Bronchial lymph node (tissue), 1 donor: Measurements from ENCODE around the gene ELK4.

DNA sequence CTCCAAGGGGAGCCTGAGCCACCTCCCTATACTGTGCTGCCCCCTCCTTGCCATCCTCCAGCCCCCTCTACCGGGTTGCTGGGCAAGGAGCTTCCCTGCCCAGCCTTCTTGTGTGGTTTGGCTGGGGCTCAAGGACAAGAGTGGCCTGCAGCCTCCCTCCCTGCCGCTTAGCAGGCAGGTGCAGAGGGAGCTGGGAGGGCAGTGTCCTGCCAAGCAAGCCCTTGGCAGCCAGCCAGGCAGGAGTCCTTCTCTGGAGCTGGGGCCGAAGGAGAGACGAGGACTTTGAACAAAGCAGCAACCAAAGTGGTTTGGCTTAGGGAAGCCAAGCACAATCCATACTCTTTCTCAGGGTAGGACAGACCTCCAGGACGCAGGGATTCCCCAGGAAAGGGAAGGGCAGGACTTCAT, 4.0 kb downstream of the NUAK2 start:
- PRO-cap = no peak

- PRO-cap = no peak
Measured at GRCh38 chr1:205324525-205325282, 3.2 kb upstream of the NUAK2 start.

GRCh38 chr1:205438409-205439202, 16.8 kb upstream of the LEMD1 start:
- PRO-cap = no peak

- PRO-cap = bidirectional peak, plus-strand start at chr1:205441290, minus-strand start at chr1:205440948
Measured at GRCh38 chr1:205440514-205441610, 15.0 kb downstream of the BLACAT1 start.

GRCh38 chr1:205449745-205451108, 5.6 kb downstream of the BLACAT1 start:
- PRO-cap = no peak

DNA sequence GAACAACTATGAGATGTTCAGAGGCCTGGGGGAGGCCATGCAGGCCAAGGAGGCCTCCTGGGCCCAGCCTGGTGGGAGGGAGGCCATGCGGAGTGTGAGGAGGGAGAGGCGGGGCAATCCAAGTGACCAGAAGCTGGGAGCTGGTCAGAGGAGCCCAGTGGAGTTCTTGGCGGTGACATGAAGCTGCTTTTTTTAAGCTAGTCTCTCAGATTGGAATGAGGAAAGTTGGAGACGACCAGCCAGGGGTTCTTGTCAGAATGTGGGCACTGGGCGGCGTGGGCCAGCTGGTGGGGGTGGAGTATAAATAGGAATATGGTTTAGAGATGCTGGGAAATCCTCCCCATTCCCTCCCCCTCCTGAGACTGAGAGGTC, 8.0 kb downstream of the CDK18 start:
- PRO-cap = unidirectional peak, plus-strand start at position 157 of the sequence

- PRO-cap = no peak
Measured at GRCh38 chr1:205565689-205566318, 3.0 kb upstream of the MFSD4A start.

GRCh38 chr1:205600028-205600678, 31.3 kb downstream of the MFSD4A start:
- PRO-cap = no peak

DNA sequence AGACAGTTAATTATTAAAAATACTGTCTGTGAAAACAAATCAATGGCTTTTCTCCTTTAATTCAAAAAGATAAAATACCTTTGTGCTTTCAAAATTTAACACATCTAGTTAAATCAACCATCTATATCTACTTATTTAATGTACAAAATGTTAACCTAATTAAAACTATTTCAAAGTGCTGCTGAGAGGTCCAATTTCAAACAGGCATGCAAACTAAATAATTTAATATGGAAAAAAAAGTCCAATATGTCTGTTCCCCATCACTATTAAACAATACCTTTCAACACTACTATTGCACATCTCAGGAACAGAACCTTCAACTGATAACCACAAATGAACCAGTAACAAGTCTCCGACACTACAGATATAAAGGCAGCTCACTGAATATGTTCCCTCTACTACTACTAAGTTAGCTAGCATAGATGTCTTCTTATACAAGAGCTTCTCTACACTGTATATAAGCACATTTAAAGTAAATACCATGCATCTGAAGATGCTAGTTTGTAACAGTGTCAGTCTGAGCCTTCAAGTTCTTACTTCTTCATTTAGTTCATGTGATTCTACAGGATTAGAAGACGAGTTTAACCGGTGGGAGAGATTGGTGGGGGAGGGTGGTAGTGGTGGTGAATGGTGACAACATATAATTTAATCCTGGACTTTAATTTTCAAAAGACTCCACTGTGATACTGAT, 17.4 kb downstream of the ELK4 start:
- PRO-cap = no peak

GRCh38 chr1:205619510-205619709, 12.4 kb downstream of the ELK4 start:
- PRO-cap = no peak

GRCh38 chr1:205631943-205632128, at the start of gene ELK4:
Gene ELK4 (minus strand): TSS chr1:205632011.
- PRO-cap = bidirectional peak, plus-strand start at chr1:205632081, minus-strand start at chr1:205631972

GRCh38 chr1:205672952-205673622, 7.2 kb downstream of the SLC45A3 start:
- PRO-cap = no peak

DNA sequence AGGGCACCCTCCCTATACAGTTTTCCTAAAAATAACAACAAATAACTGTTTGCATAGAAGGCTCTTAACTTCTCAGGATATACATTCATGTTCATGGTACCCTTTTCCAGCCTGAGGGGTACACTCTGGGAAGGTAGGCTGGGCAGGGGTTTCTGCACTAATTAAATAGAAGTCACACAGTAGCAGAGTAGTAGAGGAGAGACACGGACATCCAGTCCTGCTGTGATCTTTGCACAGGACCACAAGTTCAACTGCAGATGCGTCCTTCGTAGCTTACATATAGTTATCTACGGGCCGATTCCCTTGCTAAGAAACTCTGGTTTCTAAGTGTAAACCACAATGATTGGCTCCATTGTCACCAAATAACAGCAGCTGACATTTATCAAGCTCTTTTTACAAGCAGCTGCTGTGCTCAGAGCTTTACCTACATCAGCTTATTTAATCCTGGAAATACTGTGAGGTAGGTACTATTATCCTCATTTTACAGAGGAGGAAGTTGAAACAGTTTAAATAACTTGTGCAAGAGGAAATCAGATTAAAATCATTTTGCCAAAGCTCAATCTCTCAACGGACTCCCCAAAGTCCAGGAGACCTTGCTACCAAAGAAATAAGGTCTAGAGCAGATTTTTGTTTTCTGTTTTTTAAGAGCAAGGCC, 3.1 kb downstream of the SLC45A3 start:
- PRO-cap = no peak

DNA sequence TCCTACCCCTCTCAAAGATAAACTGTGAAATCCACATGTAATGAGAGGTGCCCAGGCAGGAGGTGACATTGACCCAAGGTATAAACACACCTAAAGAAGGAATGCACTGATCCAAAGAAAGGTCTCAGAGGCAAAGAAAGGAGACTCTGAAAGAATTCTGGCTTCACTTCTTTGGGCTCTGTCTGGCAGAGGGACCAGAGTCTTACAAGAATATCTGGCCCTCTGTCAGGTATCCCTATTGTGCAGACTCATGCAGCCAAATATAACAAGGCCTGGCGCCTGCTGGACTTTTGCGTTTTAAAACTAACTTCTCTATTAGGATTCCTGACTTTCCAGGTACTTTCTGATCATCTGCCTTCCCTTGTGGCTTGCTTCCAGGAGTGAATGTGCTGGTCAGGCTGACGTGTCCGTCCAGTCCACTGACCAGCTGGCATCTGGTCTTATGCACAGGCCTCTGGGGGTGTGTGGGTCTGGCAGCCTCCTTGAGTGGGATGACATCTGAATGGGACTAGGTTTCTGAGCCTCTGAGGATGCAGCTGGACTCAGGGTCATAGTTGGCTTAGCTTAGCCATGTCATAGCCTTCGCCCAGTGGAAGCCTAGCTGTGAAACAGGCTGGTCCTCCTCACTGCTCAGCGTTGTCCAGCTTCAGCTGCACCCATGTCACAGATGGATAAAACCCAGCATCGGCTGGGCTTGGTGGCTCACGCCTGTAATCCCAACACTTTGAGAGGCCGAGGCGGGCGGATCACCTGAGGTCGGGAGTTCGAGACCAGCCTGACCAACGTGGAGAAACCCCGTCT, 8.7 kb upstream of the RAB29 start:
- PRO-cap = no peak

GRCh38 chr1:205814116-205814669, 1.2 kb upstream of the SLC41A1 start:
- PRO-cap = no peak

- PRO-cap = no peak
Measured at GRCh38 chr1:205913370-205914103, 29.7 kb downstream of the SLC26A9 start.

DNA sequence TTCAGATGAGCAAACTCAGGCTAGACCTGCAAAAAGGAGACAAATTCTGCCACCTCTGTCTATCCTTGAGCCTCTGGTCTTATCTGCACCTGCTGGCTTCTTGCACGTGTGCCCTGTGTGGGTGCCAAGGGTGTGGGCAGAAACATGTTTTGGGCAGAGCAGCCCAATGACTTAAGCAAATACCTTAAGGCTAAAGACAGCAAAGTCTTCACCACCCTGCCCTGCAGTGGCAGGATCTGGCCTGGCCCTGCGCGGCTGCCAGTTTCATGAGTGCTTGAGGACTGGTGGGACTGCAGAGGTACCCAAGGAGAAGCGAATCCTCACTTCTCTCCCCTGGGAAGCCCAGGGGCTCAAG, 3.7 kb upstream of the SLC26A9 start:
- PRO-cap = no peak

DNA sequence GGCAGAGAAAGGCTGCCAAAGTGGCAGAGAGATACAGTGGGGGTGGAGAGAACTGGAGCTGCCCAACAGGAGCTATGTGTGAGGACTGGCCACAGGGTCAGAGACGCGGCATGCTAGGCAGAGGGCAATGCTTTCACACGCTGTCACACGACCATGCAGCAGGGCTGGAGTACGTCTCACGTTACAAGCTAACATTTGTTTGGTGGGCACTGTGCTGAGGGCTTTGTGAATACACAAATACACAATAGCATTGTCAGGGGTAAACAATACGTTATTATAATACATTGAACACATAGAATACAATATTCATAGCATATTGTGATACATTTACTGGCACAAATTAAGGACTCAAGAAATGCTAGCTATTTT, 4.7 kb downstream of the RAB7B start:
- PRO-cap = no peak

- PRO-cap = unidirectional peak, plus-strand start at chr1:206034880; bidirectional peak, plus-strand start at chr1:206035203, minus-strand start at chr1:206035290
Measured at GRCh38 chr1:206034399-206035399, 11.0 kb upstream of the CTSE start.

DNA sequence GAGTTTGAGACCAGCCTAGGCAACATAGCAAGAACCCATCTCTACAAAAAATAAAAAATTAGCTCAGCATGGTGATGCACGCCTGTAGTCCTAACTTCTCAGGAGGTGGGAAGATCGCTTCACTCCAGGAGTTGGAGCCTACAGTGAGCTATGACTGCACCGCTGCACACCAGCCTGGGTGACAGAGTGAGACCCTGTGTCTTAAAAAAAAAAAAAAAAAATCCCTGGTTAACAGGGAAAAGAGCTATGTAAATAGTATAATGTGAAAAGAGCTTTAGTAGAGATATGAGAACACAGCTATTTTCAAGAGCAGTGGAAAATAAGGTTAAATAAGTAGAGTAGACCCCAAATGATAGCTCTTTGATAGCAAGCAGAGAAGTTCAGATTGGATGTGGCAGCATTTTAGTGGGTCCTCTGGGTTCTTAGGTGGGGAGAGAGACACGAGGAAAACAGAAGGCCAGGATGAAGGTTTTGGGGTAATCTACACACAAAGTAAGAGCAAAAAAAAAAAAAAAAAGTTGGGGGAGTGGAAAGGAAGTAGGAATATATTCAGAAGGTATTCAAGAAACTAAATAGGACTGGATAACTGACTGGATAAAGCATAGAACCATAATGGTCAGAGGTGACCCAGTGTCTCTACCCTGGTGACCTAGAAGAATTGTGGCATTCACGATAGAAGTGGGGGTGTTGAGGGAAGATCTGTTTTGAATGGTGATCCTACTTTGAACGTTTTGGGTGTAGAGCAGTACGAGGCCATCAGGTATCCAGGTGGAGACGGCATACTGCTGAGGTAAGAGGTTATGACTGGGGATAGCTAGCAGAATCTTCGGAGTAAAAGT, 105.8 kb downstream of the SRGAP2 start:
- PRO-cap = no peak